SK-N-SH (cell line): ENCODE measurements around a stretch of chr17.

GRCh38 chr17:50475704-50476186, 2.9 kb upstream of the RSAD1 start:
- RRBS, result no CpG with 5 or more reads among the region's 12 CpGs
CAGE:
- cytosol, long polyA plus RNA, result no peak
- long polyA plus RNA, result no peak
- nucleus, long polyA plus RNA, result no peak

DNA sequence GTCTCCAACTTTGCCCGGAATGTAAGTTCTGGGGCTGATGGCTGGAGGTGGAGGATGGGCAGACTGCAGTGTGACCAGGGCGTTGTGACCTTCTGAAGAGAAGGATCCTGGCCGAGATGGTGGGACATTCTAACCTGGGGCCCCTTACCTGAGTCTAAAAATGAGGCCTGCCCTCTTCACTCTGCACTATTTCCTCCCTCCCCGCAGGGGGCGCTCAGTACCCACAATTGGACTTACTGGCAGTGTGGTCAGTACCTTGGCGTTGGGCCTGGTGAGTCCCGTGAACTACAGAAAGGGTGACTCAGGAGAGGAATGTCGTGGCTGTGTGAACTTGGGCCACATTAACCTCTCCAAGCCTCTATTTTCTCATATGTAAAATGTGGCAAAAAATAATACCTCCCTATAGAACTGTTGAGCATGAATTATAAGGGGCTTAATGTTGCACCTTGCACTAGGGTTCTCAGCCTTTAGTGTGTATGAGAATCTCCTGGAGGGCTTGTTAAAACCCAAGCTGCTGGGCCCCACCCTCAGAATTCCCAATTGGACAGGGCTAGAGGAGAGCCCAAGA, 3.9 kb downstream of the RSAD1 start:
- RRBS, result 74% methylated on average over 1 of the region's 8 CpGs
CAGE:
- cytosol, long polyA plus RNA, result no peak
- long polyA plus RNA, result no peak
- nucleus, long polyA plus RNA, result no peak

DNA sequence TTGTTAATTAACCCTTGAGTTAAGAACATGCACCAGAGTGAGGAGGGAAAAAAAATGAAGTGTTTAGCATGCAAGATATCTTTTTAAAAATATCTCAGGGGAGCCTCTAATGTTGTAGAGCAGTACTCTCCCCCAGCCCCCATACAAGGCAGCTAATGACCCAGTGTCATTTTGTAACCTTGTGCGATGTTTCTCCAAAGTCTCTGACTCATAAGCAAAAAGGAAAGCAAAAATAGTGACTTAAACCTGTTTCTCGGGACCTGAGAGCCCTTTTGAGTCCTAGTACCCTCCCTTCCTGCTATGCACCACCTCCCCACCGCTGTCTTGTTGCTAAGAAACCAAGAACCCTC, 2.8 kb downstream of the MYCBPAP start:
- RRBS, result no CpG with 5 or more reads among the region's 3 CpGs
CAGE:
- cytosol, long polyA plus RNA, result no peak
- long polyA plus RNA, result no peak
- nucleus, long polyA plus RNA, result no peak

- RRBS, result no CpG with 5 or more reads among the region's 3 CpGs
CAGE:
- cytosol, long polyA plus RNA, result no peak
- long polyA plus RNA, result no peak
- nucleus, long polyA plus RNA, result no peak
Measured at GRCh38 chr17:50513713-50514130, 5.5 kb downstream of the MYCBPAP start.

DNA sequence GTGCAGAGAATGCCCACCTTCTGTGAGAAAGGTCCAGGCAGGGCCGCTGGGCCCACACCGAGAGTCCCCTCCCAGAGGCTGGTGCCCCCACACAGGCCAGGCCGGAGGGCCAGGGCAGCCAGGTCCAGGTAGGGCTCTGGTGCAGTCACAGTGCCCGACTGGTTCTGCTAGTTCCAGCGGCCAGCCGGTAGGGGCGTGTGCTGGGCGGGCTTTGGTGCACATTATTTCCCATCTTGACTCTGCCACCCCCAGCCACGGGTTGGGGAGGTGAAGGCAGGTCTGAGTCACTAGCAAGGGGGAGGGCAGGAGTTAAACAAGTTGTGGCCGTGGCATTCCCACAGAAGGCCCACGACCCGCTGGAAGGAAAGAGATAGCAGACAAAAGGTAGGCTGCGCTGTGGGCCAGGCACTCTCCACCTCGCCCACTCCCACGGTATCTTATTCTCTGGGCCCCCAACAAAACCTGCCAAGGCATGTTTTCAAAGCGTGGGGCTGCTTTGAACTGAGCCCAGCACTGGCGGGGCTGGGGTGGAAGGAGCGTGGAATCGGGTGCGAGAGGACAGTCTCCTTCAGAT, 1.8 kb downstream of the EPN3 start:
- RRBS, result 76% methylated on average over 4 of the region's 20 CpGs
CAGE:
- cytosol, long polyA plus RNA, result no peak
- long polyA plus RNA, result no peak
- nucleus, long polyA plus RNA, result no peak

- RRBS, result no CpG with 5 or more reads among the region's 9 CpGs
CAGE:
- cytosol, long polyA plus RNA, result no peak
- long polyA plus RNA, result no peak
- nucleus, long polyA plus RNA, result no peak
Measured at GRCh38 chr17:50538046-50538332, 5.5 kb downstream of the EPN3 start.

- RRBS, result 75% methylated on average over 4 of the region's 33 CpGs
CAGE:
- cytosol, long polyA plus RNA, result no peak
- long polyA plus RNA, result no peak
- nucleus, long polyA plus RNA, result no peak
Measured at GRCh38 chr17:50558683-50559176, 1.8 kb upstream of the CACNA1G start.

DNA sequence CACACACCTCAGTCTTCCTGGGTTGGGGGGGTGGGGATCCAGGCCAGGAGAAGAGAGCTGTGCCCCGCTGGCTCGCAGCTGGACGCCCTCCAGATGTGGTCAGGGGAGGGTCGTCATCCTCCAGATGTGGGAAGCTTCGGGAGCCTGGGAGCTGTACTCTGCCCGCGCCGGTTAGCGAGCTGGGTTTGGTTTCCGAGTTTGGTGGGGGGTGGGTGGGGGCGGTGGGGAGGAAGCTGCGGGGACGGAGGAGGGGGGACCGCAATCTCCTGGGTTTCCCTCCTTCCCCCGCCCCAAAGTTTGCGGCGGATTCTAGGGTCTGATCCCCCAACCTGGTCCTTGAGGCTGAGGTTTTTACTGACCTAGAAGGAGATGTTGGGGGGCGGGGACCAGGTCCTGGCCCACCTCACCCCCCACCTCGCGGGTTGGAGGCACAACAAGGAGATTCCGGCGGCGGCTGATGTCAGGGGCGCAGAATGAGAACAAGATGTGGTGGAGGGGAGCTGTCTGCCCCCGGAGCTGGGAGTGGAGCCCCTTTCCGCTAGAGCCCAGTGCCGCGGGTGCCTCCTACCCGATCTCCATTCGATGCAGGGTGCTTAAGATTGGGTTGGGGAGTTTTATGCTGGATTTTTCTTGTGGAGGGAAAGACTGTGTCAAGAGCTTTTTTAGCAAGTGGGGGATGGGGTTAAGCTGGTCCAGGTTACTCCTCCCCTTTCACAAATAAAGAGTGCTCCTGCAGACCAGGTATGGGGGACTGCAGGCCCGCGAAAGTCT, 1.6 kb downstream of the CACNA1G start:
- RRBS, result 17% methylated on average over 5 of the region's 32 CpGs
CAGE:
- cytosol, long polyA plus RNA, result no peak
- long polyA plus RNA, result no peak
- nucleus, long polyA plus RNA, result no peak

GRCh38 chr17:50649067-50649912, 14.6 kb downstream of the ABCC3 start:
- RRBS, result no CpG with 5 or more reads among the region's 6 CpGs
CAGE:
- cytosol, long polyA plus RNA, result no peak
- long polyA plus RNA, result no peak
- nucleus, long polyA plus RNA, result no peak

- RRBS, result no CpG with 5 or more reads among the region's 13 CpGs
CAGE:
- cytosol, long polyA plus RNA, result no peak
- long polyA plus RNA, result no peak
- nucleus, long polyA plus RNA, result no peak
Measured at GRCh38 chr17:50676333-50676838, 31.3 kb downstream of the ANKRD40 start.

DNA sequence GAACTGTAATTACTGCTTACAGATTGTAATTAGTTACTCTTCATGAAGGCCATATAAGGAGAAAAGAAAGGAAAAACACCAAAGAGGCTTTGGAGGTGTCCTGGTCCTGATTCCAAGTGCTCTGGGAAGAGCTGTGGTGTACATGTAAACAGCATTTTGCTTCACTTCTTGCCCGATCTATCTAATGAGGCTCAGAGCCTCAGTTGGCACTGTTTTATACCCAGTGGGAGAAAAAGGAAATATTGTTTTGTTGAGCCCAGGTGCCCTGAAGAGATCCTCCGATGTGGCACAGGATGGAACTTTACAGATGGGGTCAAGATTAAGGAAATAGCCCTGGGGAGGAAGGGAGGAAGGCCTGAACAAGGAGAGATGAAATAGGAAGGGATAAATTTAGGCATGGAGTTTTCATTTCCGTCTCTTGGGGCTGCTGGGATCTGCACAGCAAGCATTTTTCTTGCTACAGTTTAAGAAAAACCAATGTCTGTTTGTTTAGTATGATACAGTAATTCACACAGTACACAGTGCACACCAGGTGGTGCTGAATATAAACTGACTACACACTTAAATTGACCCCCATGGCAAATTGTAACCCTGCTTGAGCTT, 845 bp upstream of the ANKRD40 start:
- RRBS, result no CpG with 5 or more reads among the region's 3 CpGs
CAGE:
- cytosol, long polyA plus RNA, result no peak
- long polyA plus RNA, result no peak
- nucleus, long polyA plus RNA, result no peak

DNA sequence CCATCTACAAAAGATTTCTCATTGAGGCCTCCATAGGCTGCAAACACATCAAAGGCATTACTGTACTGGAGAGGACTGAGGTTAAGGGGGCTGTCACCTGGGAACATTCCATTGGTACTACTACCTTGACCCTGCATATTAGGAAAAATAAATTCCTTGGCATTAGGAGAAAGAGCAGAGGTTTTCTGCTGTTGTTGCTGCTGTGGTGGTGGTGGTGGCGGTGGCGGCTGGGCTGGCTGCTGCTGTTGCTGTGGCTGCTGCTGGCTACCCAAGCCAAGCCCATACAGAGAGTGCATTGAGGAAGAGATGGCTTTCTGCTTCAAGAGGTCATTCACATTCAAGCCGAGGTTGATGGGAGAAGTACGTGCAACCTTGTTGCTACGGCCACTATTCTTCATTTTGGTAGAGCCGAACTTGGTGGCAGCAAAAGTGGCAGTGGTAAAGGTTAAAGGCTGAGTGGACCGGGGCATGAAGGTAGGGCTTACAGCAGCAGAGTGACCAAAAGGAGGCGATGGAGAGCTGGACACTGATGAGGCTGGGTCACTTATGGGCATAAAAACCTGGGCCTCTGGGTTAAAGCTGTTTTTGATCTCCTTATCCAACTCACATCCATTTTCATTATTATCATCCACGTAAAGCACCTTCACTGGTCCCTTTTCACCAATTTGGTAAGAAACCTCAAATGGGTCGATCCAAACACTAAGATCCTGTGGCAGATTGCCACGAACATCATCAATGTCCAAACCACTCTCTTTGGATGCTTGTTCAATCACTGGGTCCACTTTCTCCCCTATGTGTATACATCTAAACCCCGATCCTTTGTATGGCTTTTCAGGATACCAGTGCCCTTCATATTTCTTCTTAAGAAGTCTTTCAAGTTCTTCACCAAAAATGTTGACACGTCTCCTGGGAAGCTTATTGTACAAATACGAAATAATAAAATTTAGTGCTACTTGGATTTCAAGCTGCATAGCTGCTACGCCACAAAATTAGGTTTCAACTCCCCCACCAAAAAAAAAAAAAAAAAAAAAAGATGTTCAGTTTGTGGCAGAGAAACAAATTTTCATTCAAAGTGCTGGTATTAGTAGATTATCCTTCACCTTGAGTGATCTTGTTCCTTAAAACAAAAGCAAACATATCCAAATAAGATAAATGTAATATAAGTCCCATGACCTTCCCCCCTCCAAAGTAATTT, 2.7 kb downstream of the TOB1 start:
- RRBS, result no CpG with 5 or more reads among the region's 15 CpGs
CAGE:
- cytosol, long polyA plus RNA, result no peak
- long polyA plus RNA, result start-site peak on the plus strand centred at position 428 of the sequence, 47 bp wide, 13 and 5 reads in 2 replicates; start-site peak on the minus strand centred at position 748 of the sequence, 230 bp wide, 93 and 85 reads in 2 replicates; start-site peak on the minus strand centred at position 1,026 of the sequence, 156 bp wide, 25 and 27 reads in 2 replicates
- nucleus, long polyA plus RNA, result start-site peak on the minus strand centred at position 931 of the sequence, 599 bp wide, 84 and 134 reads in 2 replicates

GRCh38 chr17:50947997-50948588, 81.9 kb upstream of the TOB1 start:
- RRBS, result 20% methylated on average over 4 of the region's 12 CpGs
CAGE:
- cytosol, long polyA plus RNA, result no peak
- long polyA plus RNA, result no peak
- nucleus, long polyA plus RNA, result no peak

GRCh38 chr17:51046446-51047214, 74.0 kb downstream of the SPAG9 start:
- RRBS, result no CpG with 5 or more reads among the region's 13 CpGs
CAGE:
- cytosol, long polyA plus RNA, result no peak
- long polyA plus RNA, result start-site peak on the minus strand at chr17:51046878-51046925, 38 and 40 reads in 2 replicates
- nucleus, long polyA plus RNA, result start-site peak on the minus strand at chr17:51046878-51046929, 105 and 71 reads in 2 replicates

- RRBS, result no CpG with 5 or more reads among the region's 3 CpGs
CAGE:
- cytosol, long polyA plus RNA, result no peak
- long polyA plus RNA, result no peak
- nucleus, long polyA plus RNA, result no peak
Measured at GRCh38 chr17:51081878-51082269, 38.8 kb downstream of the SPAG9 start.

DNA sequence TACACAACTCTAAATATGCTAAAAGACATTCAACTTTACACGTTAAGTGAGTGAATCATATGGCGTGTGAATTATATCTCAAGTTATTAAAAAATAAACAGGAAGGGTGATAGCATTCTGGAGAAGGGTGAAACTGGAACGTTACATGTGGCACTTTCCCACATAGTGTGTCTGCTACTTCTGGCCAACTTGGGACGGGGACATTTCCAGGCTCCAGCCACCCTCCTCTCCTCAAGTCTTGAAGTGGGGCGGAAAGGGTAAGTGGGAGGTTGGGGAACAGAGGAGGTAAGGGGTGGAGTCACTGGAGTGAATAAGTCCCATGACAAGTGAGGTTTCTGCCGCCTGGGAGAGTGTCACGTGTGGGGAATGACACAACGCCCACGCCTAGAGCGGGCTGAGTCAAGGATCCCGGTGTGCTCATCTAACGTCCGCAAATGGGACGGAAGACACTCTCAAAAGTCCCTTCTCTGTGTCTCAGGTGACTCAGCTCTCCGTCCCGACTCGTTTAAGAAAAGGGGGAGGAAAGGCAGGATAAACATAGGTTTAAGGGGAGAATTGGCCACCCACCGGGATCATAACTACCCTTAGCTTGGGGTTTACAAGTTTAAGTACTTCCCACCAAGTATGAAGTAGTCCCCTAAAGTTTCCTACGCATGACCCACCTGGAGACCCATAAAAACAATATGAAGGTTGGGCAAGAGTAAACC, 1.1 kb upstream of the SPAG9 start:
- RRBS, result no CpG with 5 or more reads among the region's 19 CpGs
CAGE:
- cytosol, long polyA plus RNA, result no peak
- long polyA plus RNA, result no peak
- nucleus, long polyA plus RNA, result no peak

- RRBS, result no CpG with 5 or more reads among the region's 1 CpG
CAGE:
- cytosol, long polyA plus RNA, result no peak
- long polyA plus RNA, result no peak
- nucleus, long polyA plus RNA, result no peak
Measured at GRCh38 chr17:51251051-51251852, 8.6 kb downstream of the MBTD1 start.

DNA sequence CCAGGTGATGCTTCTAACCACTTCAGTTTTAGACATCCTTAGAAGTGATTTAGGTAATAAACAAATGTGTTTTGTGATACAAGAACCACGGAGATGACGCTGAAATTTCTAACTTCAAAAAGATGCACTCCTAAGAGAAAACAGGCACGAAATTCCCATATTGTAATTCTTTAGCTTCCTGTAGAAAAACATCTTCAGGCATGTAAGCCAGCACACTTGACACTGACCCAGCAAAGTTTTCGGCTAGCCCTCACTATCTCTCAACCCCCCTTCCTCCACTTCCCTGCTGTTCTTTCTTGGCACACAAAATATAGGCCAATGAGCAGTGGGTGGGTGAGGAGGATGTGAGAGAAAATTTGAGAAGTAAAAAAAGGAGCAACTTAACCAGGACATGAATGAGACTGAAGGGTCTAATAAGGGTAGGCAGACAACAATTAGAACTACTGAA, 1.2 kb downstream of the MBTD1 start:
- RRBS, result no CpG with 5 or more reads among the region's 4 CpGs
CAGE:
- cytosol, long polyA plus RNA, result no peak
- long polyA plus RNA, result no peak
- nucleus, long polyA plus RNA, result no peak

- RRBS, result no CpG with 5 or more reads among the region's 33 CpGs
CAGE:
- cytosol, long polyA plus RNA, result no peak
- long polyA plus RNA, result no peak
- nucleus, long polyA plus RNA, result no peak
Measured at GRCh38 chr17:51259072-51259896, 565 bp downstream of the MBTD1 start.

DNA sequence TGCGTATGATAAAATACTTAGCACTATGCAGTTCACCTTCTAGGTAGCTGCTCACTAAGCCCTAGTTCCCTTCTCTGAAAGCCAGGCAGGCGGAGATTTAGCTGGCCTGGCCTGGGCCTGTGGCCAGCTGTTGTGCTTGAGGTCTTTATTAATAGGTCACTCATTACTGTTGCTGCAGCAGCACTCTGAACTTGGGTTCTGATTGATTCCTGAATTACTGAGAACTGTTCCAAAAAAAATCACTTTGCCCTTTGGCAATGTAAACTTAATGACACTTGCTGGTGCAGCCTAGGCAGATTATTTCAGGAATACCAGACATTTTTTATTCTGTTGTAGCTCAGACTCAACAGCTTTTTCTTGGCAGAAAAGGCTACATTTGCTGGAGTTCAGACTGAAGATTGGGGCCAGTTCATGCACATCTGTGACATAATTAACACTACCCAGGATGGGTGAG, 2.7 kb downstream of the TOM1L1 start:
- RRBS, result no CpG with 5 or more reads among the region's 2 CpGs
CAGE:
- cytosol, long polyA plus RNA, result no peak
- long polyA plus RNA, result no peak
- nucleus, long polyA plus RNA, result no peak